Thoracic aorta (tissue), 1 donor: ENCODE measurements around the gene SSBP2.

DNA sequence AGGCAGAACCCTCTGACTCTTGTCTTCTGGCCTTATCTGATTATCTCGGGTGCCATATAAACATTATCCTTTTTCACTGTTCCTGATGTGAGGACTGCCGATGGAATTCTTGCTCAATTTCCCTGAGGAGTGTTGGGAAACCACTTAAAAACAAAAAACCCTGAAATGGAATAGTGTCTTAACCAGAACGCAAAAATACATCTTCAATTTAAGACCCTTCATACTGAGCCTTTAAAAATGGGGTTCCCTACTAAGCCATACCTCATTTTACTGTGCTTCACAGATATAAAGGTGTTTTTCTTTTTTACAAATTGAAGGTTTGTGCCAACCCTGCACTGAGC, 13.5 kb upstream of the MSH3 start:
- RAMPAGE, long total RNA = no peak

GRCh38 chr5:80655433-80655849, 658 bp upstream of the DHFR start:
- RAMPAGE, long total RNA = no peak

DNA sequence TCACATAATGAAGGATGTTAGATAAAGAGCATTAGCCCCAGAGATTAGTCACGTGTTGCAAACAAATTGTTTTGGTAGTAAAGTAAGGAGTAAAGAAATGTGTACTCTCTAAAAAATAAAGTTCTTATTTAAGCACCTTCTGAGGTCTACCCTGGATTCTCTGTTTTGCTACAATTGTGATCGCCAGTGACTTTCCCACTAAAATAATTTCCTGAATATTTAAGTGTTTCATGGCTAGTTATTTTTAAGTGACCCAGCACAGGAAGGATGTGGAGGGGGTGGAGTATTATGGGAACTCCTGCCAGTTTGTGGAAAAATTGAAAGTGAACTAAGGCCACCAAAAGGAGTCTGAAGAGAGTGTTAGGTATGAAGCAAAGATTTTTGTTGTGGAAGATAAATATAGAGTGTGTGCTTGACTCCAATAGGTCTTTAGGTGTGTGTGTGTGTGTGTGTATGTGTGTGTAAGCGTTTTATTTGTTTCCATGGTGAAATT, 25.4 kb downstream of the RASGRF2 start:
- RAMPAGE, long total RNA = no peak

DNA sequence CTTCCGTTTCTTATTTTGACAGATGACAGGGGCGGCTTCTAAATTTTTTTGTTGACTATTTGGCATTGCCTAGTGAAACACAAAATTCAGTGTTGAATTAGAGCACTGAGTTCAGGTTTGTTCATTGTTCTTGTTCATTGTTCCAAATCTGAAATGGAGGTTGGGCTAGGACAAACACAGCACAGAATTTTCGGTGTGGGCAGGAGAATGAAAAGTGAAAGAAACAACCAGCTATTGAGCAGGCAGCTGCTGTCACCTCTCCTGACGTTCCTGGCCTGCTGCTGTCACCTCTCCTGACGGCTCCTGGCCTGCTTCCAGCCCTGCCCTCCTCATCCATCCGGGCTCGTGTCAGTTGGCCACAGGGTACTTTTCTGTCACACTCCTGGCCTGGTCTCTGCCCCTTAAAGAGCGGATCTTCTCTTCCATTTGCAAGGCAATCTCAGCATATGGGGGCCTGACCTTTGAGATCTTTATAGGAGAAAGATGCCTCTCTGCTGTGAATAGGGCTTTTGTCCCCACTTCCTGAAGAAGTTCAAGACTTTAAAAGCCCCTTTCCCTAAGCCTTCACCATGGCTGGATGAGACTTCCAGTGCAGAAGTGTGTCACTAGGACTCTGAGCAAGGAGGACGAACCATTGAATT, 45.2 kb upstream of the CKMT2 start:
- RAMPAGE, long total RNA = no peak

- RAMPAGE, long total RNA = no peak
Measured at GRCh38 chr5:81607995-81608580, 142.8 kb downstream of the SSBP2 start.

- RAMPAGE, long total RNA = no peak
Measured at GRCh38 chr5:81699591-81699895, 51.4 kb downstream of the SSBP2 start.

DNA sequence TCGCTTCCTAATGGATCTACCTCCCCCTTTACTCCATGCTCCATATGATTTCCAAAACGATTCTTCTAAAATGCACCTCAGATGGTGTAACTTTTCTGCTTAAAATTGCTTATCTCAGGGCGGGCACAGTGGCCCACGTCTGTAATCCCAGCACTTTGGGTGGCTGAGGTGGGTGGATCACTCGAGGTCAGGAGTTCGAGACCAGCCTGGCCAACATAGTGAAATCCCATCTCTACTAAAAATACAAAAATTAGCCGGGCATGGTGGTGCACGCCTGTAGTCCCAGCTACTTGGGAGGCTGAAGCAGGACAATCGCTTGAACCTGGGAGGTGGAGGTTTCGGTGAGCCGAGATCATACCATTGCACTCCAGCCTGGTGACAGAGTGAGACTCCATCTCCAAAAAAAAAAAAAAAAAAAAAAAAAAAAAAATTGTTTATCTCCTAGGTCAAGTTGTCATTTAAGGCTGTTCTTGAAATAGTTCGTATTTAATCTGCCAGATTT, 12.1 kb downstream of the SSBP2 start:
- RAMPAGE, long total RNA = no peak

DNA sequence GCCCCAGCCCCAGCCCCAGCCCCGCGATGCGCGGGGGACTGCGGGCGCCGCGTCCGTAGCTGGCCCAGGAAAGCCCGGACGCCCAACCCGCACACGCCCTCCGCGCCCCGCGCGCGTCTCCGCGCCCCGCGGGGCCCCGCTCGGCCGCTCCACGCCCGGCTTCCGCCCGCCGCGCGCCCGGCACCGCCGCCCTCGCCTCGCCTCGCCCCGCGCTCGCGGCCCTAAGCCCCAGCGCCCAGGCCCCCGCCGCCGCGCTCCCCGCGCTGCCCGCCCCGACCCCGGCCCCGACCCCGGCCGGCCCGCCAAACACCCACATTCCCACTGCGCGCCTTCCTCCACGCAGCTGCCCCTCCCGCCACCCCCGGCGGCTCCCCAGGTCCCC, 655 bp downstream of the SSBP2 start:
- RAMPAGE, long total RNA = no peak

GRCh38 chr5:81750676-81751653, at the start of gene SSBP2:
TSS of gene SSBP2 (minus strand) at chr5:81751097.
- RAMPAGE, long total RNA = start-site peak on the minus strand at chr5:81751048-81751112, 211 reads

DNA sequence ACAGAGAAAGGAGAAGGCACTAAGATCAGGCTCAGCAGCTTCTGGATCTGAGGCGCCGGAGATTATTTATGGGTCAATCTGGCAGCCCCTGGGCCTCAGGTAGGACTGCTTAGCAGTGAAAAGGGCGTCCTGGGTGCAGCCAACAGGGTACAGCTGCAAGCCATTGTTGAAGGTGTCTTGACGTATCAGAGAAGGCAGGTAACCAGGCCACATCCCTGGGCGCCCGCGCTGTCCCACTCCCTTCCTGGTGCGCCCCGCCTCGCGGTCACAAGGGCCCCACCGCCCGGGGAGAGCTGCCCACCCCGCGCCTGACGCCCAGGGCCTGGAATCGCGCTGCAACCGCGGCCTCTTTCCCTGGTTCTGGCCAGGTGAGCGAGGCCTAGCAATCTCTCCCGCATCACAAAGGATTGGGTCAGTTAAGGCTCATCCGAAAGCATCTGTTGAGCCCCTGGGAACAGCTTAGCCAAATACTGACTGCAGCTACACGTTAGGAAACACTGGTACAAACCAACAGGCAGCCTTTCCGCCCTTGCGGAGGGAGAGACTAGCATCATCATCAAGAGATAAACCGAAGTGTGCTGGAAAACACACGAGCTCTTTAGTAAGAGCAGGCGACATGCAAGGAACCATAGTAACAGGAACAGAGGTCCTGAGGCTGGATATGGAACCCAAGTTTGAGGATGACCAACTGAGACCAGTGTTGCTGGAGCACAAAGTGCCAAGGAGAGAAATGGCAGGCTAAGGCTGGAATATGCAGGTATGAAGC, 3.7 kb downstream of the RPS23 start:
- RAMPAGE, long total RNA = no peak

- RAMPAGE, long total RNA = no peak
Measured at GRCh38 chr5:82276250-82277246, 1.6 kb downstream of the RPS23 start.

GRCh38 chr5:82389321-82389747, 111.2 kb upstream of the RPS23 start:
- RAMPAGE, long total RNA = no peak

GRCh38 chr5:83472375-83473370, 1.1 kb downstream of the VCAN start:
- RAMPAGE, long total RNA = no peak

- RAMPAGE, long total RNA = no peak
Measured at GRCh38 chr5:83473371-83474268, 2.1 kb downstream of the VCAN start.

GRCh38 chr5:83474971-83475345, 3.4 kb downstream of the VCAN start:
- RAMPAGE, long total RNA = no peak

- RAMPAGE, long total RNA = no peak
Measured at GRCh38 chr5:83541743-83542357, 70.3 kb downstream of the VCAN start.

GRCh38 chr5:83858653-83859076, 138.0 kb upstream of the HAPLN1 start:
- RAMPAGE, long total RNA = no peak

DNA sequence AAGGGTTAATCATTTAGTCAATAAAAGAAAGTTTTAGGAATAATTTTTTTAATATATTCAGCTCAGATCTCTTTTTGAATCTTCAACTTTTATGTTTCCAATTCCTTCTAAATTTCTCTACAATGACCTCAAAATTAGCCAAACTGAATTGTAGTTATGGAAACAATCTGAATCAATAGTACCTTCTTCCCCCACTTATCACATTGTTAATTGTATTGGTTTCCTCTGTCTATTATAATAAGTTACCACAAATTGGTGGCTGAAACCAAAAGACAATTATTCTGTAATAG, 158.9 kb upstream of the EDIL3 start:
- RAMPAGE, long total RNA = no peak

DNA sequence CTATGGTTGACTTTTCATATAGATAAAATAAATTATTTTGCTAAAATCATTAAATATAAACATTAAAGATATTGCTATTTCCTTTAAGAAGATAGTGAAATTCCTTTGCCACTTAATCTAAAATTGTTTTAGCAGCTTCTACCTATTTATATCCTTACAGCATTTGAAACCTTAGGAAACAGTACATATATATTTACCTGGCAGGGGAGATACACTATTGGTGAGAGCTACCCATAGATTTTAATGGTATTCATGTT, 231.7 kb upstream of the EDIL3 start:
- RAMPAGE, long total RNA = no peak

DNA sequence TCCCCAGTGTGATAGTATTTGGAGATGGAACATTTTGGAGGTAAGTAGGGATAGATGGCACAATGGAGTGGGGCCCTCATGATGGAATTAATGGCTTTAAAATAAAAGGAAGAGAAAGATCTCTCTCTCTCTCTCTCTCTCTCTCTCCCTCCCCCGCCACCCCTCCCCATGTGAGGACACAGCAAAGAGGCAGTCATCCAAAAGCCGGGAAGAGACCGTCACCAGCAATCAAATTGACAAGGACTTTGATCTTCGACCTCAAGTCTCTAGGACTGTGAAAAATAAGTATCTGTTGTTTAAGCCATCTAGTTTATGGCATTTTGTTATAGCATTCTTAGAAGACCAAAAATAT, 644.6 kb upstream of the COX7C start:
- RAMPAGE, long total RNA = no peak